Placental pericyte (primary cell): ENCODE results near the gene PCP4.

GRCh38 chr21:39660185-39660531, 47.4 kb downstream of the B3GALT5 start:
- CAGE, long polyA plus RNA: no peak

DNA sequence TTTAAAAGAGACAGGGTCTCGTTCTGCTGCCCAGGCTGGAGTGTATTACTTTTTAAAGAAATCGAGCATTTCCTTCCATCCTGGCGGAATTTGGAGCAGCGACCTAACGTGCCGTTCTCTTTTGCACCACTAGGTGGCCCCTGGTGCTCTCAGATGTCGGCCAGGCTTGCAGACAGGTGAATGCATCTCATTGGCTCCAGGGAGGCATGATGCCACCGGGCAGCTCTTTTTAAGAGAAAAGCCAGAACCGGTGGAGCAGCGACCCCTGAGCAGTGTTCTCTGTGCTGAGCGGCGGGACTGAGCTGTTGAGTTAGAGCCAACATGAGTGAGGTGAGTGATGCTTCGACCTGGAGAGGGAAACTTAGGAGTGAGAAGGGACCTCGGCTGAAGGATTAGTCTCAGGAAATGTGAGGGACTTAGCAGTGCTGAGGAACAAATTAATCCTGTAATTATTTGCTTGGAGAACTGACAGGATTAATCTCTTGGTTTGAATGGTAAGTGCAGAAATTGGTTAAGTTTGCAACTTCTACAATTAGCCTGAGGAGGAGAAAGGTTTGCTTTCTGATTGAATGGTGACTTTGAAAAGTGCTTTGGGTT, at the start of gene PCP4:
PCP4 (plus strand) TSS at position 258 of the 597 bp plus-strand sequence.
- CAGE, long polyA plus RNA: no peak

- CAGE, long polyA plus RNA: no peak
Measured at GRCh38 chr21:40047889-40048377, 180.7 kb downstream of the PCP4 start.

GRCh38 chr21:40054399-40054832, 187.2 kb downstream of the PCP4 start:
- CAGE, long polyA plus RNA: no peak

DNA sequence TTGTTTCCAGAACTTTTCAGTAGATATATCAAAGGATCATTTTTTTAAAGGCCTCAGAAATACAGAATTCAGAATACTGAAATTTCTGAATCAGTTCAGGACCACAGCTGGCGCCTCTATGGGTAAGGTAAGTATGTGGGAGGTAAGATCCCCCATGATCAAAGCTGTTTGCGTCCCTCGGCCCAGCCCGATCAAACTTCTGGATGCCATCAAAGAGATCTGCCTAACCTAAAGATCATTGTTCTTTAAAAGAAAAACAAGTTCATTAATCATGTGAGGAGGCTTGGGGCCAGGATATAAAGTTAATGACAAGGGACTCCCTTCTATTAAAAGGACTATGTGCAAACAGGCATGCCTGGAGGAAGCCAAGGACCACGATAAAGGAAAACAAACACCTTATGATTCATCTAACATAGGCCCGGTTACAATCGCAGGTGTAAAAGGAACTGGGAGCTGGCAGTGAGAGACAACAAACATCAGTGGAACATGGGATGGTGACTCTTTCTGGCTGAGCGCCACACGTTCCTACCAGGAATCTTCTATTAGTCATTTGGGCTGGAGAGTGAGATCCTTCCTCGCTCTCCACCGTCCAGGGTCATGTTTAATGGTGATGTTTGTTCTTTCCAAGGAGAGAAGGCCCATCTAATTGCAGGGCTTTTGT, 2.8 kb upstream of the BACE2 start:
- CAGE, long polyA plus RNA: no peak

DNA sequence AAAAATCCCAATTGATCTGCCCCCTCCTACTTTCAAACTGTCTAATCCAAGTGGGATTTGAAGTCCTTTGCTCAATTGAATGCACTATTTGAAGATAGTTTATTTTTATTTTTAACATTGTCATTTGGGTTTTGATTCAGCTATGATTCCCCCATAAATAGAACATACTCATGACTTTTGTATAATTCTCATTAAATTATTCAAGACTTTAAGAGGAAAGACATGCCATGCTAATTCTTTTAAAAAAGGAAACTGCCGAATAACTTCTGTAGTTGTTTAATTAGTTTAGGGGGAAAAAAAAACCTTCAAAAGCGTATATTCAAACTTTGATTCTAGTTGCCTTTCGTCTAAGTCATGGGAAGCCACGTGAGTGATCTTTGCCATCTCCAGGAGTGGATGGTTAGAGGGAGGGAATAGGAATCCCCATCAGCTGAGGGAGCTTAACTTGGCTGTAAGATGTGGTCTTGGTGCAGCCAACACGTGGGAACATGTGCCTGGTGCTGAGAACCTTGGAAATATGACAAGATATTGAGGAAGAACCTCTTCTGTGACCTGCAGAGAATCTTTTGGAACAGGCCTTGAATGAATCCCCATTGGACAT, 1.6 kb downstream of the BACE2 start:
- CAGE, long polyA plus RNA: no peak

DNA sequence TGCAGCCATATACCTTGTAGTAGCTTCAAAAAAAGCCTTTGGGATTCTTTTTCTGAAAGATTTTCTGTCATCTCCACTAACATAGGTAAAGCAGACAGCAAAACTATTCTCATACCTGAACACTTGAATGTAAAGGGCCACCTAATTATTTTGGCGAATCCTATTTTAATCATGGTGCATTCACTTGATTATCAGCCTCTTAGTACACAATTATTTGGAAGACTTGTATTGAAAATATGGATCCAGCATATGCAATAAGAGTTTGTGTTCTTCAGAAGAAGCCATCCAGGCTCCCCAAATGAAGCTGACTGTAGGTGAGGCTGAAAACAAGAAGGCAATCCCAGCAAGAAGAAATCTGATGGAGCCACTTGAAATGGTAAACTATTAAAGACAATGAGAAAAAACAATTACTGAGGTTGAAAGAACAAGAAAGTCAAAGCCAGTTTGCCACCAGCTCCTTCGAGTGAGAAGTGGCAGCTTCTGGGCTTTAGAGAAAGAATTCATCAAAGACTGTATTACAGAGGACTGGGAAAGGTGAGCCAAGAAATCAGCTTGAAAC, 3.9 kb downstream of the BACE2 start:
- CAGE, long polyA plus RNA: no peak

GRCh38 chr21:41186864-41187721, 19.1 kb downstream of the BACE2 start:
- CAGE, long polyA plus RNA: no peak

- CAGE, long polyA plus RNA: no peak
Measured at GRCh38 chr21:41202061-41202491, 34.1 kb downstream of the BACE2 start.

GRCh38 chr21:41280272-41280813, 36.3 kb upstream of the FAM3B start:
- CAGE, long polyA plus RNA: no peak

GRCh38 chr21:41317502-41318034, 967 bp downstream of the FAM3B start:
- CAGE, long polyA plus RNA: no peak

- CAGE, long polyA plus RNA: no peak
Measured at GRCh38 chr21:41362176-41363093, 608 bp downstream of the MX2 start.

GRCh38 chr21:41368465-41368735, 6.6 kb downstream of the MX2 start:
- CAGE, long polyA plus RNA: no peak

DNA sequence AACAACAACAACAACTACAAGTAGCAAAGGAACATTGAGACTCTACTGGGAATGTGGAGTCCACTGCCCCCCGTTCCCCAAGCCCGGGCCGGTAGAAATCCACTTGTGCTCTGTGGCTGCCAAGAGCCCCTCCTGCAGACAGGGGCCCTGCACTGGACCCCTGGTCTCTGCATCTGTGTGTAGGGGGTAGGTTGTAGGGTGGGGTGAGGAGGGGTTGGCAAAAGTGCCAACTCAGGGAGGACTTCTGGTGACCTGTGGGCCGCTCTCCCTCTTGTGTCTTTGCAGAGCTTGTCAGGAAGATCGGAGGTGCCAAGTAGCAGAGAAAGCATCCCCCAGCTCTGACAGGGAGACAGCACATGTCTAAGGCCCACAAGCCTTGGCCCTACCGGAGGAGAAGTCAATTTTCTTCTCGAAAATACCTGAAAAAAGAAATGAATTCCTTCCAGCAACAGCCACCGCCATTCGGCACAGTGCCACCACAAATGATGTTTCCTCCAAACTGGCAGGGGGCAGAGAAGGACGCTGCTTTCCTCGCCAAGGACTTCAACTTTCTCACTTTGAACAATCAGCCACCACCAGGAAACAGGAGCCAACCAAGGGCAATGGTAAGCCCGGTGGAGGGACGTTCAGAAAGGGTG, 14.8 kb downstream of the MX2 start:
- CAGE, long polyA plus RNA: no peak

GRCh38 chr21:41499379-41499807, 8.6 kb downstream of the TMPRSS2 start:
- CAGE, long polyA plus RNA: no peak

- CAGE, long polyA plus RNA: no peak
Measured at GRCh38 chr21:41506147-41506957, 1.6 kb downstream of the TMPRSS2 start.

DNA sequence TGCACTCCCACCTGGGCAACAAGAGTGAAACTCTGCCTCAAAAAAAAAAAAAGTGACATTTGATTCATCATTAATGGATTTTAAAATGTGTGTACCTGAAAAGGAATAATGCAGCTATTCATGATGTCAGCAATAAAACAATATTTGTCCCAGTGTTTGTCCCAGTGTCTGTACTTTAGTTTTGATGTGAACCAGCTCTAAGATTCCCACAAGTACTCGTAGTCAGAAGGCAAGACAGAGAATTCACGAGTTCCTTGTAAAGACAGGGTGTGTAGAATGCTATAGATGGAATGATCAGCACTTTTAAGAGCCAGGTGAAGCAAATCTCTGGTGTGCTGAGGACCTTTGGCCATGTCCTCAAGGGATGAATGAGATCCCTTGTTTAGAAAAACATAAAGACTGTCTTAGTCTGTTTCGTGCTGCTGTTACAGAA, 11.9 kb upstream of the TMPRSS2 start:
- CAGE, long polyA plus RNA: no peak

DNA sequence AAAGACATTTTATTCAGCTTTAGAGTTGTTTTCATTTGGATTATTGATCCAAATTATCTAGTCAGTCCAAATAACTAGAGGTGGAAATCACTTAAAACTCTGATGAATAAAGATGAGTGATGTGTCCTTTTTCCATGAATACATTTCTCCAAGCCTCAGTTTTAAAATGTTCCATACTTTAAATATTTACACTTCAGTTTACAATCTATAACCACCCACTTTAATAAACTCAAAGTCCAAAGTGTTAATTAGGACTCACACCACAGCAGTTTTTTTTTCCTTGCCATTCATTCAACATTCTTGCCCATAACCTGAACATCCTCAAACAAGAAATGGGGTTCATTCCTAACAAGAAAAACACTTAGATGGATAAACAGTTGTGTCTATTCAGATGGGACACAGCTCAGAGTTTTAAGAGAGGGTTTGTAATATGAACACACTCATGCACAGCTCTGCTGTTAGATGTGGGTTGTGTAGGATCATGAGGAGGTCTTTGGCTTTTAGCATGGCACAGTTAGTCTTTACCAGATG, 71.2 kb upstream of the TMPRSS2 start:
- CAGE, long polyA plus RNA: no peak

DNA sequence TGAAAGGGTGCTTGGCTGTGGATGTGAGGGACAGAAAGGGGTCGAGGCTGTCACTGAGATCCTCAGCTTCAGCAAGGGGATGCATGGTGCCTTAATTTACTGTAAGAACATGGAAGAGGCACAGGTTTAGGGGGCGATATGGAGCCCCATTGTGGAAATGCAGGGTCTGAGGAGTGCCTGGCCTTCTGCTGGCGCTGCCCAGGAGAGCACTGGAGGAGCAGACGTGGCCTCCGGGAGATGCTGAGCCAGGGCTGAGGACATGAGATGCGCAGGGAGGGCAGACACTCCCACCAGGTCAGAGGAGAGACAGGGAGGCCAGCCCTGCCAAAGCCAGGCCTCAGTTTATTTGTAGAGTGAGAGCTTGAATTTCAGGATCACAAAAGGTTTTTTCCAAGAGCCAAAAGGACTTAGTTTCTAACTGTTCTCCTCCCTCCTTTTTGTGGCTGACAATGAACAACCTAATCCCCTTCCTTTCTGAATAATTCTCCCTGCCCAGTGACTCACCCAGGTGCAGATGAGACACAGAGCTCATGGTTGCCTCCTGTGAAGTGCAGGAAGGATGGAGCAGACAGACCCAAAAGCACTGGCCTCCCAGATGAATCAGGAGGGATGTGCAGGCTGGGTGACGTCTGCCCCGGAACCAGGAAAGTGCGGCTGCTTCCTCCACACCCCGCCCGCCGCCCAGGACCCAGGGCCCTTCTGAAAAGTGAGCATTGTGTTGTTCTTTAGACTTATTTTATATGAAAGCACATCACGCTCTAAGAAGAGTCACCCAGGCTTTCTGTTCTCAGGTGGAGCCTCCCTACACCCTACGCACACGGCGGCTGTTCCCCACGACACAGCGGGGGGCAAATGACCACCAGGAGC, 73.0 kb upstream of the TMPRSS2 start:
- CAGE, long polyA plus RNA: no peak

GRCh38 chr21:41664047-41664500, 102.8 kb downstream of the RIPK4 start:
- CAGE, long polyA plus RNA: no peak